ENCODE measurements around a stretch of chr12.

DNA sequence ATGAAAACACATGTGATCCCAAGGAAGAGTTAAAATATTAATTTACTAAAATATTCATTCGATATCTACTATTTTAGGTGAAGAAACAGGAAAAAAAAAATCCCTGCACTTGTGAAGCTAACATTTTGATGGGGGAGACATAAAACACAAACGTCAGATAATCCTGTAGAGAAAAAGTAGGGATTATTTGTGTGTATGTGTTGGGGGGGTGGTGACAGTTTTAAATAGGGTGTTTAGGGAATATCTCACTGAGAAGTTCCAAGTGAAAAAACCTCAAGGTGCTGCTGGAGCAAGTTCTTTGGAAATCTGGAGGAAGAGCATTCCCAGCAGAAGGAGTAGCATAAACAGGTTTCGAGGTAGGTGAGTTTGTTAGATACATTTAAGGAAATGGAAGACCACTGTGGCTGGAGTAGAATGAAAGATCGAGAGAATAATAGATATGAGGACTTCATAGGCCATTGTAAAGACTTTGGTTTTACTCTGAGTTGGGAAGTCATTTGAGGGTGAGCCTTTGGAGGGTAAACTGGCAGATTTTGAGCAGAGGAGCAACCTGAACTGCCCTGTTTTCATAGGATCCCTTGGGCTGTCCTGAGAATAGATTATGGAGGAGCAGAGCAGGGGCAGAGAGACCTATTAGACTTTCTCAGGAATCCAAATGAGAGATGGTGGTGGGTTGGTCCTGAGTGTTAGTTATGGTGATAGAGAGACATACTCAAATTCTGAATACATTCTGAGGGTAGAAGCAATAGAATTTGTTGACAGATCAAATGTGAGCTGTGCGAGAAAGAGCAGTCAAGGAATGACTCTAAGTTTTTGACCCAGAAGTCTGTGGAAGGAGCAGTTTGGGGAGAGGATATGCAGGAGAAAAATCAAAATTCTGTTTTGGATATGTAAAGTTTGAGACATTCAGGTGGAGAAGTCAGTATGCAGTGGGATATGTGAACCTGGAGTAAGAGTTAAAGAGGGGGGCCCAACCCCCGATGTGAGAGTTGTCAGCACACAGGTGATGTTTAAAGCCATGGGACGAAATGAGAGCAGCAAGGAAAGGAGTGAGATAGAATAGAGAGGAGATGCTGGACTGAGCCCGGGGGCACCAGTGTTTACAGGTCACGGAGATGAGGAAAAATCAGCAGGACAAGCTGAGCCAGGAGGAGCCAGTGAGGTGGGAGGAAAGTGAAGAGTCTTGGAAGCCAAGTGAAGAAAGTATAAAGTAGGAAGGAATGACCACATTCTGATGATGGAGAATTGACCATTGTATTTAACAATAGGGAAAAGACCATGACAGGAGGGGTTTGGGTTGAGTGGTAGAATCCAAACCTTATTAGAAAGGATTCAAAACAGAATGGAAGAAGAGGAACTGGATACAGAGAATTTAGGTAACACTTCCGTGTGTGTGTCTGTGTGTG lies 91.2 kb downstream of the ANO6 start:
- PRO-cap: no peak

GRCh38 chr12:45433249-45434515 lies 217.8 kb downstream of the ANO6 start:
- PRO-cap: no peak

DNA sequence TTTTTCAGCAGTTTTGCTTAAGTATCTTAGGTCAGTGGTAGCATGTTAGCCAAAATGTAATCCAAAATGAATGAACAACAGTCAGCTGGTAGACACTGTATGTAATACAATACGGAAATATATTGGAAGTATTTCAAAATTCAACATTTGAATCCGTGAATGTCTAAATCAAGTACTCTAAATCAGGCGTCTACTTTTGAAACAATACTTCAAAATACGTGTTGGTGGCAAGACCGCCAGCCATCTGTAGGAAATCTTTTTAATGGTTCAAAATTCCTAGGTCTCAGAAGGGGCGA lies 1.1 kb downstream of the SCAF11 start:
- PRO-cap: no peak

GRCh38 chr12:46188132-46188886 lies 80.5 kb downstream of the SLC38A1 start:
- PRO-cap: no peak

- PRO-cap: no peak
Measured at GRCh38 chr12:46197688-46198104, 71.1 kb downstream of the SLC38A1 start.

DNA sequence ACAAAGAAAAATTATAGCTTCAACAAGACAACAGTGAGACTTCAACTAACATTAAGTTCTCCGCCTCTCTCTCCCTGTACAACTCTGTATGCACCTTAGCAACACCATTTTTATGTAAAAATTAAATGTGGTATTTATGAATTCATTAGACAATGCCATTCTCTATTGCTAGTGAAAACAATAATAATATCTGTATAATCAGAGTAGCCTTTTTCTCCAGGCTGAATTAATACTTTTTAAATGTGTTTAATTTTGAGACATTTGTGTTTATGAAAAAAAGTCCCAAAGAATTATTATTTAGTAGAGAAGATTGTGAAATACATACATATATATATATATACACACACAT lies 68.8 kb downstream of the SLC38A1 start:
- PRO-cap: no peak

GRCh38 chr12:46219436-46220764 lies 48.9 kb downstream of the SLC38A1 start:
- PRO-cap: no peak

DNA sequence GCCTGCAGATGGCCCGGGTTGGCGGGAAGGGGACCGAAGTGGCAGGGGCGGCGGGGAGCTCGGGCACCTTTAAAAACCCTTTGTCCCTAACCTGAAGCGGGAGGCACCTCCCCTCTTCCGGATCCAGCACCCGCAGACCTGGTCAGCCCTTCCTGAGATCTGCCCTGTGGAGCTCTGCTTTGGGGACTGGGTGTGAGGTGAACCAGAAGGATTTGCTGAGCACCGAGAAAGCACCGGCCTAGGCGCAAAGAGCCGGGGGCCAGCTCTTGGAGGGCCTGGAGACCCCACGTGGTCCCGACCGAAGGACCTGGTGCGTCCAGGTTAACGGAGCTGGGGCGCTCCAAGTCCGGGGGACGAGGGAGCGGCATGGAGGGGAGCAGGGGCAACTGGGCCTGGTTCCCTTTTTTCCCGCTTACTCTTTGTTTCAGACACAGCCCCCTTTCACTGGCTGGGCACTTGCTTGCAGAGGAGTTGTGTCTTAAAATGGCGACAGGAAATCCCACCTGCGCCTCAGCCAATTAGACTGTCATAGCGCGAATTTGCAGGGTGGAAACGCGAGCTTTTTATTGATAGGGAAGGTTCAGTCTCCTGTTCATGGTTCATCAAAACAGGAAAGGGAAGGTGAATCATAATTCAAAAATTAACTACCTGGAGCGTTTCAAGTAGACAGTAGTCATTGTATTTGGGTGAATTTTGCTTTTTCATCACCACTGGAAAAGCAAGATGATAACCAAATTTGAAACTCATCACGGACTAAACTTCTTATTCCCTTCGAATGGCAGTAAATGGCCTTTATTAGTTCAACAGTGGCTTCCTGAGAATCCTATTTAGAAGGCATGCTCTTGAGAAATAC lies 947 bp upstream of the SLC38A1 start:
- PRO-cap: no peak

DNA sequence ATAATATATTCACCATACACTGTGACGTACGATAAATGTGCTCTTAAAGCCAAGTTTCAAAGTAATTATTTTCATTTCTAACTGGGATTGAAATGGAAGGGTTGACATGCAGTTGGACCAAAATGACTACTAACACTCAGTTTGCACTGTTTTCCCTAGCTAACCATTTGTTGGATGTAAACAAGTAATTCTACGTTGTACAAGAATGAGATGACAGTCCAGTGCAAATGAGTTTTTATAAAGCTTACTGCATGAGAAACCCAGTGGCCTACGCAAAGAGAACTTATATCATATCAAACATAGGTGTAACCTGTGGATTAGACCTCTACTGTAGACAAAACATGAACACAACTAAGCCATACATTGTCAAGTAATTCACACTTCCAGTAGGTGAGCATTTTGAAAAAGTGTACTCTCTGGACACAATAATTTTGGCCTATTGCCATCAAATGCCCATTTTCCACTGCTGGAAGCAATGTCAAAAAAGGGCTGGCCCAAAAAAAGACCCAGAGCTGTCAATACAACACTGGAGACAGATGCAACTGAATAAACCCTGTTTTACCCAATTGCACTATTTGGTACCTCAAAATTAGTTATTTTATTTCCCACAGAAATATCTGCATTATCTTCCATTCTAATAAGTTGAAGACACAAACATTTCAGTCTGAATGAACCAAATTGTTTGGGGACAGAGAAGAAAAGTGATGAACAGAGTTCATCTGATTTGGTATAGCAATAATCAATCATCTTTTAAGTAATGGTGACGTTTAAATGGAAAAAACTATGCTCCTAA lies 12.7 kb downstream of the SLC38A2 start:
- PRO-cap: no peak

GRCh38 chr12:46365551-46365874 lies 7.1 kb downstream of the SLC38A2 start:
- PRO-cap: no peak

- PRO-cap: no peak
Measured at GRCh38 chr12:46384117-46384340, 11.5 kb upstream of the SLC38A2 start.

DNA sequence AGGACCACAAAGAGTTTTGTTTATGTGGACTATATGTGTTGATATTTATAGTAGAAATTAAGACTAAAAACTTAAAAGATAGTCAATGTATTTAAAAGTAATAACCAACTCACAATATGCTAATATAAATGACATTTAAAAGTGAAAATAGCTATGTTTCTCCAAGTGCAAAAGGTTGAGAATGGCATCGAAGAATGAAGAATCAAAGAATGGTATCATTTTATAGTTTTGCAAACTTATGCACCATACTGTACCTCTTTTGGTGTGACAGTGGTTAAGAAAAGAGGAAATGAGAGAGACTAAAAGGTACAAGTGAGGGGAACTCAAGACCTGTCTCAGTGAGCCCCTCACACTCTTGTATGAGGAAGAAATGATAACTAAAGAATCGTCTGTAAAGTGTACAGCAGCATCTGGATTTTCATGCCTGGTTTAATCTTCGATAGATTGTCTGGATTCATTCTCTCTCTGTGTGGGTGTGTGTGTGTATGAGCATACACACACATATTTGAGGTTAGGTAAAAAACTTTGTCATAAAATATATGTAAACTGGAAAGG lies 15.8 kb upstream of the SLC38A2 start:
- PRO-cap: no peak

GRCh38 chr12:46402936-46403614 lies 30.5 kb upstream of the SLC38A2 start:
- PRO-cap: no peak

DNA sequence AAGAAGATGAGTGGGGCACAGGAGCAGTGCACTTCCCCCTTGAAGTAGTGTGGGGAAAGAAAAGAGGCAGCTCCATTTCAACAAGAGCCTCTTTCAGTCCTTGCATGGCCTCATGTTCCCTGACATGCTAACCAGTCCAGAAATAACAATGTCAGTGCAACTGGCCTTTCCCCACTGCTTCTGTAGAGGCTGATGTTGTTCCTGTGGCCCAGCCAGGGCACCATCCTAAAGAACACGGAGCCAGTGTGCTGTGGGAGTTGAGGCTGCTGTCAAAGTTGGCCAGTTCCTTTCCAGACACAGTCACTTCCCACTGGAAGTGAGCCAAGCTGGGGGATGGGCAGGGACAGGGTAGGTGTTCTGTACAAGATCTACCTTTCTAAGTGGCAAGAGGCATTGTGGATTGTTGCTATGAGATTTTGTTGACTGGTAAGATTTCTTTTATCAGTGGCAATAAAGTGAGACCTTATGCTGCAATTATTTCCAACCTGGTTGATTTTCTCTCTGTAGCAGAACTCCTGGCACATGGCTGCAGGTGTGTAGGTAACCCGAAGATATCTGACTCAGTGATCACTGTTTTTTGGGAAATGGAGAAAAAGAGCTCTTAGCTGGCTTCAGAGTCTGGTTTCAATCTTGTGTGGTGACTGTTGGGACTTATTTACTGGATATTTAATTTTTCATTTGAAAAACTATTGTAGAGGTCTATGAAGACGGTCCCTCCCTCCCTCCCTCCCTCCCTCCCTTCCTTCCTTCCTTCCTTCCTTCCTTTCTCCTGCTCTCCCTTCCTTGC lies 77.9 kb upstream of the SLC38A2 start:
- PRO-cap: no peak

DNA sequence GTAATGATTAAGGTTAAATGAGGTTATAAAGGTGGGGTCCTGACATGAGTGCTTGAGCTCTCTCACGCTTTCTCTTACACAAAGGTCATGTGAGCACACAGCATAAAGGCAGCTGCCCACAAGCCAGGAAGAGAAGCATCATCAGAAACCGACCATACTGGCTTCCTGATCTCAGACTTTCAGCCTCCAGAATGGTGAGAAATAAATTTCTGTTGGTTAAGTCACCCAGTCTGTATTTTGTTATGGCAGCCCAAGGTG lies 97.4 kb upstream of the SLC38A2 start:
- PRO-cap: no peak

GRCh38 chr12:46473414-46474048 lies 101.0 kb upstream of the SLC38A2 start:
- PRO-cap: no peak

GRCh38 chr12:46617007-46617354 lies 208.8 kb downstream of the SLC38A4 start:
- PRO-cap: no peak

DNA sequence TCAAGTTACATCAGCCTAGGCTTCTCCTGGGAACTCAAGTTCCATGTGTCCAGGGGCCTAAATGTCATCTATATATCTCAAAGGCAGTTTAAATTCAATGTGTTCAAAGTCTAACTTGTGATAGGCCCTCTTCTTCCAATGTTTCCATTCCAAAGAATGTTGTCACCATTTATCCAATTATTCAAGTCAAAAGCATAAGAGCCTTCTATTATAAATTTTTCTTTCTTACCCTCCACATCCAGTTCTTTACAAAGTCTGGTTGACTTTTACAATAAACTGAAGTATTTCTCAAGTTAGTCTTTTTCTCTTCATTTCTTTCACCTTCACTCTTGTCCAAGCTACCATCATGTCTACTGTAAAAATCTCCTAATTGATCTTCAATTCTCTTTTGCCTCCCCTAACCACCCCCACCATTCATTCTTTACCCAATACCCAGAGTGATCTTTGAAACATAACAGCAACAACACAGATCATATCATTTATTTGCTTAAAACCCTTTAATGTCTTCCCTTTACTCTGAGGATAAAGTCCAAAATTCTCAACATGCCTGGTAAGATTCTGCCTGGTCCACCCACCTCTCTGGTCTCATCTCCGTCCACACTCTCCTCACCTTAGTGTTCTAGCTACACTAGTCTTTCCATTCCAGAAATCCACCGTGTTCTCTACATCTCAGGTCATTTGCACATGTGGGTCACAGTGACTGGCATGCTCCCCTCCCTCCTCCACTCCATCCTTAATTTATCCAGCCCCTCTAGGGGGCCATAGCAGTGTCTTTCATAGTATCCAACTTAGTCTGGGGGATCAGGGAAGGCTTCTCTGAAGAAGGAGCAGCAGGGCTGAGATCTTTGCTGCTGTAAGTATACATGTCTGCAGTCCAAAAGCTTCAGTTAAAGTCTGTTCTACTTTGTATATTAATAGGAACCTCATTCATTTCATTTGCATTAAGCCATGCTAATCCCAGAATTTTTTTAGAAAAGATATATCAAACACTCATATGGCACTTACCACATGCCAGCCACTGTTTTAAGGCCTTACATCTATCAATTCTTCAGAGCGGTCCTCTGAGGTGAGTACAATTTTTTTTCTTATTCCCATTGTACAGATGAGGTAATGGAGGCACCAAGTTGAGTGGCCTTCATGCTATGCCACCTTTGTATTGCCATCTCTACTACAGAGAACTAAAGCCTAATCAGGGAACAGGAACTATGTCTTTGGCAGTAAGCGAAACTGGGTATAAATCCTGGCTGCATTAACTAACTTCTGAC lies 27.6 kb downstream of the SLC38A4 start:
- PRO-cap: no peak

DNA sequence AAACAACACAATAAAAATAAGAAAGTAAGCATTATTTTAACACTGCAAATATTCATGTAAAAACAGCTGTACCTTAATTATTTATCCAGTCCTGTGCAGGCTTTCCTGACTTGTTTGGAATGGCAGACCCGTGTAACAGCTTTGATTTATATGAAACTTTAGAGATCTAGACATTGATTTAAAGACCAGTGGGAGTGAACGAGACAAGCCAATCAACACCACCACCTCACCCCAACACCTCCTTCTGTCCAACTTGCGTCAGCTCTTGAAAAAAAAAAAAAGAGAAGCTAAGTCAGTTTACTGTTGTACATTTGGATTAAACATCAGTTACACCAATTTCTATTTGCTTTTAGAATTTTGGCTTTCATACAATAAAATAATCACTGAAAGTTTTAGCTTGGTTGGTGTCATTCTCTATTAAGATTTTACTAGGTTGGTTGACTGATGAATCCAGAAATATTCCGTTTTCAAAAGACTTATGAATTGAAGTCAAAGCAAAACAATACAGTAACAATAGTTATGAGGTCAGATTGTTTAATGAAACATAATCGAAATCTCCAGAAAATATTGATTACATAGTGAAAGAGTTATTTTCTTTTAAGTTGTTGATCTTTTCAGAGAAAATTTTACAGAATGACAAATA lies 22.1 kb downstream of the SLC38A4 start:
- PRO-cap: no peak

DNA sequence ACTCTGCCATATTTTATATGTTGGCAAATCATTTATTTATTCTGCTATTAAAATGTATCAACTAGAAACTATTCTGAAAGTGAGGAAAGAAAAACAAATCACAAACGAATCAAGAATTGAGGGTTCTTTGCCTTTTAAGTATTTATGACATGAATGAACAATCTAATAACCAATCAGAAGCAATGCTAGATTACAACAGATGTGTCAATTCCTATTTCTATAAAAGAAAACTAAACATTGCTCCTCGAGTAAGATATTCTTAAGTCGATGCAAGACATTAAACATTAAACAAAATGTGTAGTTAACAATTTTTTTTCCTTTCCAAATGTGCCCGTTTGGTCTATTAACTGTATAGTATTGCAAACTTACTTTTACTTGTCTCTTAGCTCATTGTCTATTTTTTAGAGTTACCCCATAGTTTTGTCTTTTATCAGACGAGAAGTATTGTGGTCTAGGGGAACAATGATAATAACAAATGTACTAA lies 21.4 kb downstream of the SLC38A4 start:
- PRO-cap: no peak

Data from ureter (tissue), 1 donor.